ENCODE measurements around a stretch of chr12.

DNA sequence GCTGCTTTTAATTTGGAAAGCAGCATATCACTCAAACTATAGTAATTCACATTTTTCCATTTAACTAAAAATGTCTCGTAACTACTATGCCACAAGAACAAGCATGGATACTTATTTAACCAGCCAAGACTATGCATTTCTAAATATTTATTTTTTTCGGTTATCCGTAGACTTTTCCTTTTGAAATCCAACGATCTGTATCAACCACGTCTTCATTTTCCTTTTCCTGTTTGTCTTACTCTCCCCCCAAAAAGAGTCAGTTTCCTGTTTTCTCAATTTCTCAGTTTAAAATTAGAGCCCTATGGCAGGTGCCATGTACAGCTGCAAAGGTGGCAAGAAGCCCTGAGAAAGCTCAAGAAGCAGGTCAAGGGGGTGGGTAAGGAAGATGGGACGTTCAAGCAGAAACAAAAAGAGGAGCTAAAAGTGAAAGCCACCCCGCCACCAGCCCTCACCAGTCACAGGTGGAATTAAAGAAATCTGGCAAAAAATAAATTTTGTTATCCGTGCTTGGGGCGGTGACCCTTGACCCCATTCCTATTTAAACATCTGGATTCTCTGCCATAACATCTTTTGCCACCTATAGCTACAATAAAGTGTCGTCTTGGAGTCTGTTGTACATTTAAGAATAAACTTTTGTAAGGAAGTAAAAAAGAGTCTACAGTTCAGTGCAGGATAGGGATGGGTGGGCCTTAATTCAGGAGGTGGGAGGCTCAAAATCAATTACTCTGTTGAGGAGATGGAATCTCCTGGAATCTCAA, 26.8 kb downstream of the SLC35E3 start:
- PRO-cap, result no peak

DNA sequence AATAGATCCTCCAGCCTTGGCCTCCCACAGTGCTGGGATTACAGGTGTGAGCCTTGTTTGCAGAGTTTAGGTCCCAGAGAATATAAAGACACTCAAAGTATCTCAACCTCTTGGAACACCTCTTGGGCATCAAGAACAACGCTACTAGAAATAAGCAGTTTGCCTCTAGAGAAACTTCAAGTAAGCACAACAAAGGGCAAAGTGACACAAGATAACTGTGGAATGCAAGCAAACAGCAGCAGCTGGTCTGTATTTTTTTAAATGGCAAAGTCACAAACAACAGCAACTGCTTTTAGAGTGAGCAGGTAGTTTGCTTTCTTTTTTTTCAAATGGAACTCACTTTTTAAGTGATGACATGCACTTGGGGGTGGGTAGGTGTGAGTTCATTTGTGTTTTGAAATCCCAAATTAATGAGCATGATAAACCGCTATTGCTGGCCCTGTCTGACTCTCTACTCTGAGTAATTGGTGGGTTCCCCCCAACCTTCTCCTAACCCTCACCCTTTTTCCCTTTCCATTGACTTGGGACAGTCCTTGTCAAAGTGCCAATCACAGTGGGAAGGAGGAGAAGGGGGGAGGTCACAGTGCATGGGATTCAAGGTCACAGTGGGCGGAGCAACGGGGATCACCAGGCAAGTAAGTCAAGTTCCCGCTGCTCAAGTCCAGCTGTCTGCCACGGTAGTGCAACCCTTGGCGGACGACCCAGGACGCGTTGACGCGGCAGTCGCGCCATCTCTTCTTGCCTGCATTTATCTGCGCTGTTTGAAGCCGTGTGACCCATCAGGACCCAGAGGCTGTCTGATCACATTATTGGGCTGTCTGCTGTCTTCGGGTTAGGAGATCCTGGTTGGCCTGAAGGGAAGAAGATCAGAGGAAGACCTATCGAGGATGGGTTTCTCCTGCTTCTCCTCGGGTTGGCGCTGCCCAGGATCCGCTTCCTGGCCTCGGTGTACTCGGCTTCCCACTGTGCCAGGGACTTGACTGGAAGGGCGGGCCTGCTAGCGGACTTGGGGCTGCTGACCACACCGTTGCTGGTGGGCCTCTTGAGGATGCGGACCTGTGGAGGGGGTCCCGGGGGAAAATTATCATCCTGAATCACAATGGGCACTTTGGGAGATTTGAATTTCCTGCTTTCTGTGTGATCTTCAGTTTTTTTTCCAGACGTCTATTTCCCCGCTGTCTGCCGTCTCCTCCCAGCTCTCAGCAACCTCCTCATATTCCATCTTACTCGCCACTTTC, 3.3 kb upstream of the MDM2 start:
- PRO-cap, result no peak

DNA sequence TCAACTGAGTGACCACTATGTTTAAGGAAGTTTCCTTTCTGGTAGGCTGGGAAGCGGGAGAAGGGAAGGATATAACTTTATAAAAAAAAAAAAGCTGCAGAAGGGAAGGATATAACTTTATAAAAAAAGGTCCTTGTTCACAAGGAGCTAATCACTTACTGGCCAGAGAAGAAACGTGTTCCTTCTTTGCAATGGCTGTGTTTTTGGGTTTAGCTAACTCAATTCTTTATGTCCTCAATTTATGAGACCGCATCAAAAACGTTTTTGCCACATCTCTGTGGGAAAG, 1.1 kb upstream of the MDM2 start:
- PRO-cap, result no peak

GRCh38 chr12:68821545-68822188, 13.7 kb downstream of the MDM2 start:
- PRO-cap, result no peak

GRCh38 chr12:68918221-68918837, 14.6 kb downstream of the CPM start:
- PRO-cap, result no peak

DNA sequence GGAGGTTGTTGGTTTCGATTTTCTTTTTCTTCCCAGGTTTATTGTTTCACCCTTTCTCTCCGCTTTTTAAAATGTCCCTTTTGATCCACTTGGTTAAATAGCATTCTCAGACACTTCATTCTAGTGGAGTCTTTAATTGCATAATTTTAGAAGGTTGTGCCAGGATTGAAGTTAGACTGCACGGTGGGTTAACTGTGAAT, 113.8 kb upstream of the CPSF6 start:
- PRO-cap, result no peak

- PRO-cap, result bidirectional peak, plus-strand start at chr12:69239870, minus-strand start at chr12:69239809; bidirectional peak, plus-strand start at chr12:69240042, minus-strand start at chr12:69240070; bidirectional peak, plus-strand start at chr12:69240430, minus-strand start at chr12:69240451; bidirectional peak, plus-strand start at chr12:69240689, minus-strand start at chr12:69240592
Observed at GRCh38 chr12:69239717-69240652, 616 bp downstream of the CPSF6 start.

DNA sequence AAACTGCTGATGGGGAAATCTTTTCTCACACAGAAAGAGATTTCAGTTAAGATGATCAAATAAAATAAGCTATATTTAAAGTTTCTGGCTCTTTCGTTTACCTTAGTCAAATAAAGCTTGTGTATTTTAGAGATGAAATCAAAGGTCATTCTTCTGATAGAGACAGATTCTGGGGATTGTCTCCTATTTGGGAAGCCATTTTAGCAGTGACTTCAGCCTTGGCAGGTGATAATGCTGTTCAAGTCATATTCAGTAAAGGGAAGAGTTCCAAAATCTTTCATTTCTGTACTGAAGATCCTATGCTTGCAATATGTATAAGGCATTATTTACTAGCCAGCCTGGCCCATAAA, 52.3 kb upstream of the FRS2 start:
- PRO-cap, result no peak

DNA sequence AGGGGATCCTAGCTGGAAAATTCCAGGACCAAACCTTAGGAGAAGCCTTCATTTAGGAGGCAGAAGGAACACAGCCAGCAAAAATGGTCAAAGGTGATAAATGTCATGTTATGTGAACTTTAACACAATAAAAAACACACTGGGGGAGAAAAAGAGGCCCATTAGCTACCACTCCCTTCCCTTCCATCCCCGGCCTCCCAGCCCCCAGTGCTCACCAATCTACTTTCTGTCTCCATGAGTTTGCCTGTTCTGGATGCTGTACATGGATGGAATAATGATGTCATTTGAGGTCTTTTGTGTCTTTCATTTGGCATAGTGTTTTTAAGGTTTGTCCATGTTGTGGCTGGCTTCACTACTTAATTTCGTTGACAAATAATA, 49.6 kb upstream of the FRS2 start:
- PRO-cap, result no peak

GRCh38 chr12:69515277-69515598, 45.0 kb downstream of the FRS2 start:
- PRO-cap, result no peak

DNA sequence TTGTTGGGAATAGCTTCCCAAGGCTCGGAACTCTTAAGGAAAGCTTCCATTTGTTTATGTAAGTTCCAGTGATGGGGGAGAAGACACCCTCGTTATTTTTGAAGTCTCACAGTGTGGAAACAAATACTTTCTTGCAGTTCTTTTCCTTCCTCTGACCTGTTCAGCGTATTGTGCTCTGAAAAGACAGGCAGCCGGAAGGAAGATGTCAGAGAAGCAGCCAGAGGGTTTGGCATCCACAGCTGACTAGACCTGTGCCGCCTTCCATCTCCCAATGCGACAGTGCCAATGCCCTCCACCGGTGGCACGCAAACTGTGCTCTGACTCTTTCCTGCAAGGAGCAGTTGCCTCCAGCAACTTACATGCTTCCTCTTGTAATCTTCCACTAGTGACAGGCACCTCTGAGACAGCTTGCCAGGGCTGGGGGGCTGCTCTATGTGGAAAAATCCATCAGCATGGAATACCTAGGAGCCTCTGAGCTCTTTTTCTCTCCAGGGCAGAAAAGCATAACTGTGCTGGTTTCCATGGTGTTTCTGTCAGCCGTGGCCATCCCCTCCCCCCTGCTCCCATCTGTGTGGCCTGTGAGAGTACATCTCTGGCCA, 110.5 kb downstream of the MYRFL start:
- PRO-cap, result no peak

DNA sequence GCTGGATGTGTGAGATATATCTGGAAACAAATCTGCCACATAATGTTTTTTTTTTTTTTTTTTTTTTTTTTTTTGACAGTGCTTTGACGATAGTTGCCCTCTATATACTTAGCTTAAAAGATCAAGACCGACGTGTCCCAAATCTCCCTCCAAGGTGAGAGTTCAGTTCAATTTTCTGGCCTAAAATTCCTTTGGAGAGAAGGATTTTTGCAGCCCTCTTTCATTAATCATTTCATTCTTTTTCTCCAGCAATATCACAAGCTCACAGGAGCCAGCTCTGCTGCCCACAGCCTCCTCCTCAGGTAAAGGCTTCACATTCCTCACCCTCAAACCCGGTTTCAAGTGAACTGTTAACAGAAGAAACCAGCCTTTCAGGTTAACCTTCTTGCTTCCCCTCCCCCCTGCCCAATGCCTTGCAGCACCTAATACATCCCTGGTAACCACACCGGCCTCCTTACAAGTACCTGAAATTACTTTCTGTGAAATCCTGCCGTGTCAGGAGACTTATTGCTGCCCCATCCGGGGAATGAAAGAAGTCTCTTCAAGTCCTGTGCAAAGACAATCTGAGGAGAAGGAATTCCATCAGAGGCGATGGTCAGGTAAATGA, 111.1 kb downstream of the MYRFL start:
- PRO-cap, result unidirectional peak, minus-strand start at position 273 of the sequence; unidirectional peak, minus-strand start at position 344 of the sequence

GRCh38 chr12:69987700-69988264, 162.8 kb downstream of the MYRFL start:
- PRO-cap, result no peak

GRCh38 chr12:70241479-70242144, 1.6 kb upstream of the CNOT2 start:
- PRO-cap, result no peak

GRCh38 chr12:70250262-70251037, 7.2 kb downstream of the CNOT2 start:
- PRO-cap, result no peak

- PRO-cap, result no peak
Observed at GRCh38 chr12:70304469-70305232, 61.4 kb downstream of the CNOT2 start.

DNA sequence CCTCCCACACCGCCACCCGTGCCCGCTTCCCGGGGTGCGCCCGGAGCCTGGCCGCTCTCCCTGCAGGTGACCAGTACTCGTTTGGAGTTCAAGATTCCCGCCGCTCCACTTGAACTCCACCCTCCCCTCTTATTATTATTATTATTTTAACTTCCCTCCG, 315 bp upstream of the KCNMB4 start:
- PRO-cap, result no peak

DNA sequence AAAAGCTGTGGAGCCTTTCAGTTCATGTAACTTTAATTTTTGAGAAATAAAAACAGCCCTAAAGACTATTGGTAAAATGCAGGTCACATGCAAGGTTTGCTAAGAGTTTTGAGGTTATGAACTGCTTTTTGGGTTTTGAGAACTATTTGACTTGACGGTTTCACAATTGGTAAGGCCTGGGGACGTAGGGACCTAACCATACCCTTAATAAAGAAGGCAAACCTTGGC, 103.3 kb downstream of the KCNMB4 start:
- PRO-cap, result no peak

GRCh38 chr12:70583399-70583811, 53.8 kb downstream of the PTPRB start:
- PRO-cap, result no peak

DNA sequence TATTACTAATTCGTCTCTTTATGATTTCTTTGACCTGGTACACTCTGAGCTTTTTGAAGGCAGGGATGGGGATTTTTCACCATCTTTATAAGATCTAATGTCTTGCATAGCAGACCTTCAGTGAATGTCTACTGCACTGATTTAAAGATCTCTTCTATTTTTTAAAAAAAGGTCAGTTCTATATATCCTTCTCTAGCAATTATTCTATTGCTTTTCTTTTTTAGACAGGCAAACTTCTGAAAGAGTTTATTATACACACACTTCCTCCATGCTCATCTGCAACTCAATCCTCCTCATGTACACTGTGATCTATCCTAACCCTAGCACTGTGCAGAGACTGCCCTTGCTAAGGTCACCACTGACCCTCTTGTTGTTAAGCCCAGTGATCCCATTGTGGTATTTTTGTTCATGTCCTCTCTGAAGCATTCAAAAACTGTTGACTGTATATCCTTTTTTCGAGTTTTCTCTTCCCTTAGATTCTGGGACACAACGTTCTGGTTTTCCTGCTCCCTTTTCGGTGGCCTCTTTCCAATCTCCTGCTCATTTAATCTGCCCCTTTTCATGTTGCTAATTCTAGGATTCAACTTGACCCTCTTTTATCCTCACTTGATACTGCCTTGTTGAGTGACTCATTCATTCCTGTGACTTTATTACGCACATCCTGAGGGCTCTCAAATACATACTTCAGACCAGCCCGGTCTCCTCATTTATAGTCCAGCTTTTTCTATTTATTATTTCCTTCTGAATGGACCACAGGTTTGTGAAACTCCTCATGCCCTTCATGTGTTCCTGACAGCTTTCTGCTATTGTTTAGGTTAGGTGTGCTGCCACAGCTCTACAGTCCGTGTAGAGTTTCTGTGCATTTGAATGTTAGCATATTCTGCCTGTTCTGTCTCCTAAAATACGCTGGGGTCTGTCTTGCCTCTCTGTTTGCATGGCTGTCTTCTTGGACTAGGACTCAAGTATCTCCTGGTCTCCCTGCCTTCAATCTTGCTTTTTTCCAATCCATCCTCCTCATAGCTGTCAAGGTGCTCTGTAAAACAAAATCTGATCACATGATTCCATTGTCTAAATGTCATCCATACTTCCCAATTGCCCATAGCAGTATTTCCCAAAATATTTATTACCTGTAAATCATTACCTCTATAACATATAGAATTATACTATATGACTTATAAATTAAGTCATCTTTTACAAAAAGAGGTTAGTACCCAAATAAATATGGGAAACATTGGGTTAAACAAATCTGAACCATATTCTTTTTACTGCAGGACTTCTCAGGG, 54.1 kb upstream of the PTPRB start:
- PRO-cap, result no peak